ENCODE measurements around the genes STATH, AMBN and RASSF6.

DNA sequence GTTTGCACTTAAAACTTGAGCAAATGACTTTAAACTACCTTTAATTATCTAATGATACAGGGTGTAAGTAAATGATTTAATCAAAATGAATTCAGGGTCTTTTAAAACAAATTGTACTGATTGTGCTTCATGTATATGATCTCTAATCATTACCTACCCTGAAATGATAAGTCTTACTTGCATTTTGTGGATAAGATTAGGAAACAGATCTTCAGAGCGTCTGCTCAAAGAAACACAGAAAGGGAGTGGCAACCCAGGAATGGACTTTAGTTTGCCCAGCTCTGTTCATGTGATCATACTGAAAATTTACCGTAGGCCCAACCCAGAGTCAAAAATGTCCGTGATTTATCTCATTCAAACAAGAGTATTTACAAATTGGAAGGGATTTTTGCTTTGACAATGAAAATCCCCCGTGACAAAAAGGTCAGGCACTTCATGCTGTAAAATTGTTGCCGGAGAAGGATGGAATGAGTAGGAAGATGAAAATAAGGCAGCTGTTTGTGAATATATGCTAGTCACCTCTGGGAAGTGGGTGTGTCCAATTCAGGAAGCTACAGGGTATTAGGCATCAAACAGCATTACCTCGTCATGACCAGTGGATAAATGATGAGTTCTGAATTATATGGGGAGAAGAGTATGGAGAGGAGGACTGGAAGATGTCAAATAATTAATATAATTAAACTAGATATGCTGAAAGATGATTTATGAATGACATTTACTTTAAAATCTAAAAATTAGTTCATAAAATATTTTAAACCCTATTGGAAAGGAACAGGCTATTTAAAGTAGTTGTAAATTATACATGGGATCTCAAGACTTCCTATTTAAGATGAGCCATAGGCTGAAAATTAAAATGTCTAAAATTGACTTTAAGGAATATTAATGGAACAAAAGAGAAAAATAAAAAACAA is 1.2 kb downstream of the SULT1B1 start:
- PRO-cap, result bidirectional peak, plus-strand start at position 533 of the sequence, minus-strand start at position 247 of the sequence; unidirectional peak, plus-strand start at position 629 of the sequence

GRCh38 chr4:69995478-69995799 is 327 bp upstream of the STATH start:
- PRO-cap, result no peak

DNA sequence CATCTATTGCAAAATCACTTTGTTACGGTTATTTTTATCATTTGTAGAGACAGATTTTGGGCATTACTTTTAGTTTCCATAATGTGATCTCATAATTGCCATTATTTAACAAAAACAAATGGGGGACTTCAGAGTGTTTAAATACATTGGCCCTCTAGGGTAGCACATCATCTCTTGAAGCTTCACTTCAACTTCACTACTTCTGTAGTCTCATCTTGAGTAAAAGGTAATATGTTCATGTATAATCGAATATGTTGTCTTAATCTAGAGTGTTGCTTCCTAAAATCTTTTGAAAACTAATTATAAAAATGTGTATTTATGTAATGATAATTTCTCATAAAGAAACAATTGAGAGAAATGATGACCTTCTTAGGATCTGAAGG is at the start of gene STATH:
Gene STATH, plus strand, starts transcription at position 167 of the 383 bp plus-strand sequence.
- PRO-cap, result no peak

GRCh38 chr4:70592168-70592522 is at the start of gene AMBN:
Gene AMBN, plus strand, starts transcription at chr4:70592256.
- PRO-cap, result no peak

DNA sequence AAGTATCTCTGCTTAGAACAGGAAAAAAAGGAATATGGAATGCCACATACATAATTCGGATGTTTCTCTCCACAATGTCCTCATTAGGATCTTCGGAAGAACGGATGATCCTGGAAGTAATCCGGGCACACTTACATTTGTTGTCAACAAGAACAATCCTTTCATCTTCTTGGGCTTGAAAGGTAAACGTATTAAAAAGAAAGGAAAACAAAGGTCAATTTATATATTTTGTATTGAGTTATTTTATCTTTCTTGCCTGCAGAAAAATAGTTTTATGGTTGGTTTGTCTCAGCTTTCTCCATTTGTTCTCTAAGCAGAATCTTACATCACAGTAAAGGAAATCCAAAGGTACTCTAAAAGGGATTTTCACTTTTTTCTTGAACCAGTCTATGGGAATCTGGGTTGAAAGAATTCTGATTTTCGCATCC is 4.3 kb downstream of the JCHAIN start:
- PRO-cap, result no peak

- PRO-cap, result no peak
Observed at GRCh38 chr4:70689370-70689721, 1.0 kb downstream of the UTP3 start.

DNA sequence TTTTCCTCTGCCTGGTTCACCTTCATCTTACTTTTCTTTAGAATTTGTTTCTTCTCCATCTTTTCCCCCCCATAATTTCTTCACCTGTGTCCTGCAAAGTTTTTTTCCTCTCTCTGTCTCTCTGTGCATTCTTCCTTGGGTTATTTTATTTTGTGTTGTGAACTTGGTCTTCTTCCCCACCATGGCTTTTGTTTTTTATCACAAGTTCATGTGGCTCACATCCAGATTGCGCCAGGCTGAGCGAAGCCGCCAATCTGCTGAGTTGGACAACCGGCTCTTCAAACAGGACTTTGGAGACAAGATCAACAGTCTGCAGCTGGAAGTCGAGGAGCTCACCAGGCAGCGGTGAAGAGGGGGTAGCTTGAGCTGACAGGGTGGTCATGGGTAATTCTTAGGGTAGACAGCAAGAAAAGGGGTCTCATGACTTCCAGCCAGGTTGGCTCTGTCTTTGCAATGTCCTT is 46.1 kb downstream of the GRSF1 start:
- PRO-cap, result no peak

DNA sequence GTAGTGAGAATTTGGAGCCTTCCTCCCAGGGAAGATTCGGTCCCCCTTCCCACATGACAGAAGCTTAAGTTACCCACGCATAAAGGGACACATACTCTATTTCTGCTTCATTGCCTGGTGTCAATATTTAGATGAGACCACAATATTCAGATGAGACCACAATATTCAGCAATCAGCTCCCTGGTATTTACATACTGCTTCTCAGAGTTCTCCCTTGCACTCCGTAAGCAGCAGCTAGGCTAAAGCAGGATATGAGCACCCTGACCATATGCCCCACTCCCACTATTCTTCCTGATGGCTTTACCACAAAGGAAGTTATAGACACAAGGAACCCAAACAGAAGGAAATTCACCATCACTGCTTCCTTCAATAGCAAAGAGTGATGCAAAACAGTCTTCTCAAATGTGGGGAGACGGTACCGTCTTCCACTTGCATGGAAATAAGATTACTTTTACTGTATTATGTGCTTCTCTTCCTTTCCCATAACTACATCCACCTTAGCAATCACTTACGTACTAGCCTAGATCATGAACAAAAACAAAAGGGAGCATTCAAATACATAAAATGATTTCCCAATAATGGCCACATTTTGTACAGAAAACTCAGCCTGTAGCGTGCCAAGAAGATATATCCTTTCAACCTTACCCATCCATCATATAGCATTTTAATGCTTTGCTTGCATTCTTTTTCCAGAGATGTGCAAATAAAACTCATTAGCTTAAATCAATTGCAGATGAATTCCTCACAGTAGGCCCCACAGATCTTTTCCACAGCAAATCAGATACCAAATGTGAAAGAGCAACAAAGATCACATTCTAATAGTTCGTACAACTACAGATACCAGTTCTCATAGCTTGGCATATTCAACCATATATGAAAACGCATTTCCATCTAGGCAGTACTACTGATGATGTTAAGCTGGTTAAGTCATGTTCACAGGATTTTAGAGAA is 20.9 kb downstream of the GRSF1 start:
- PRO-cap, result no peak

DNA sequence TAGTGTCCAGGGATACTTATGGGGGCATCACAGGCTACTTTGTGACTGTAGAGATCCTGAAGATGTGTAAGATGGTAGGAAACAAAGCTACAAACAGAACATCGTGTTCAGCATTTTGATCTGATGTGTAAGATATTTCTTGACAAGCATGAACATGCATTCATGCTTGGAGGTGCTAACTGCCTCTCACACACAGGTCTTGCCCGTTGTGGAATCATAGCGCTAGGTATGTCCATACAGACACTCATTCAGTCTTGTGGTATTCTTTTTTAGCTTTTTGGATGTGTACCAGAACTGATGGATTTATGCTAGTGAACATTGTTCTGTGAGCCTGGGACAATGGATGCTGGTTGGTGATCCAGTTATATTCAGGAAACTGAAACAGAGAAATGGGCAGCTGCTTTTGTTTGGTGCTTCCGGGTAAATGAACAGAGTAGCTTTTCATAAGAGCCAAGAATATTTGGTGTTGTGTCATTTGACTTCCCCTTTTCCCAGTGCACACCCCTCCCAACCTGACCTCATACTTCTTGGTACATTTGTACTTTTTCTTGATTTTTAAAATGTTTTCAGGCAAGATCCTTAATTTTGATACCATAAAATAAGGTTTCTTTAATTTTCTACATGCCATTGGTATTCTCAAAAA is 72.8 kb downstream of the SLC4A4 start:
- PRO-cap, result no peak

GRCh38 chr4:71373067-71373679 is 186.1 kb downstream of the SLC4A4 start:
- PRO-cap, result no peak

DNA sequence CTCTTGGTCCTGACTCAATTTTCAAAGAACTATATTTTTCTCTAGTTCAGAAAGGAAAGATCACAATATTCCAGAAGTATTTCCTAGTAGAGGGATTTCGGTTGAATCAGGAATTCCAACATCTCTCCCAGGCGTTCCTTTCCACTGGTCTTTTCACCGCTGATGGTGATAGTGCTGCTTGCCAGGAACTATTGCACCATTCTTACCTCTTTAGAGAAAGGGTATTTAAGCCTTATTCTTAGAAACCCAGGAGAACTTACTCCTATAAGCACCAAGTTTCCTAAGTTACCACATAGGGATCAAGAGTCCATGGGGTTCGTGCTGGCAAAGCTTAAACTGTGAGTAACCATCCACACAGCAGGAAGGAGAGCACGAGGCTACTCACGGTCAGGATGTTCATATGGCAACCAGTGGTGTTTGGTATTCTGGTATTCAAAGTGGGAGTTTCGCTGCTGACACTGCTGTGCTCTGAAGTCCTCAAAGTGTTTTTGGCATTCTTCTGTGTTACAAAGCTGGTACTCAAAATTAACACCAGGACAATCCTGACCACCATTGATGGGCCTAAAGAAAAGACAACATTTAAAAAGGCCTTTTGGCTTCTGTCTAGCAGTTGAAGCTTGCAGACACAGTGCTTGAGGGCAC is 257.0 kb downstream of the ADAMTS3 start:
- PRO-cap, result no peak

- PRO-cap, result no peak
Observed at GRCh38 chr4:73070023-73070450, 521 bp upstream of the COX18 start.

DNA sequence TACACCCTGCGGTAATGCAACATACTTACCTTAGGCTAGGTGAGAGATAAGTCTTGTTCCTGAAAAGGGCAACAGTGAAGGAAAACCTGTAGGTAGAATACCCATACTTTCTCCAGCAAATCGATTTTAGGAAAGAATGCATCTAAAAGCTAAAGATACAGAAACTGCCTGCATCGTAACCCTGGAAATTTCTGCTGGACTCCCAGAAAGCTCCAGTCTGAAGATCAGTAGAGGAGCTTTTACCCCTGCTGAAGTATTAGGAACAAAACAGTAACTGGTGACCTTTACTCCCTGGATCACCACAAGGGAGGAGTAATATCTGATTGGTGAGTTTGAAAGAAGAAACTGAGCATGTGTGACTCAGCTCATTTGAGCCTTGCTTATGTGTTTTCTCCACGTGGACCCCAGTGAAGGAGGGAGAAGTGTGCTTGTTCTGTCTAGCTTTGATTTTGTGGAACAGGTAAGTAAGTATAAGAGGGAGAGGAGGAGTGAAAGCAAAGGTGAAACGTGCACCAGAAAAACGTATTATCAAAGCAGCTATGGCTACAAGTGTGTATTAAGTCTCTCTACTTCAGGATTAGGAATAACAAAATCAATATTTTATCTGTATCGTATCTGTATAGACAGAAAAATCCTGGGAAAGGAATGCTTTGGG is 34.6 kb upstream of the COX18 start:
- PRO-cap, result no peak

GRCh38 chr4:73155555-73156706 is 86.4 kb upstream of the COX18 start:
- PRO-cap, result no peak

- PRO-cap, result no peak
Observed at GRCh38 chr4:73239177-73240211, 19.1 kb downstream of the ANKRD17 start.

DNA sequence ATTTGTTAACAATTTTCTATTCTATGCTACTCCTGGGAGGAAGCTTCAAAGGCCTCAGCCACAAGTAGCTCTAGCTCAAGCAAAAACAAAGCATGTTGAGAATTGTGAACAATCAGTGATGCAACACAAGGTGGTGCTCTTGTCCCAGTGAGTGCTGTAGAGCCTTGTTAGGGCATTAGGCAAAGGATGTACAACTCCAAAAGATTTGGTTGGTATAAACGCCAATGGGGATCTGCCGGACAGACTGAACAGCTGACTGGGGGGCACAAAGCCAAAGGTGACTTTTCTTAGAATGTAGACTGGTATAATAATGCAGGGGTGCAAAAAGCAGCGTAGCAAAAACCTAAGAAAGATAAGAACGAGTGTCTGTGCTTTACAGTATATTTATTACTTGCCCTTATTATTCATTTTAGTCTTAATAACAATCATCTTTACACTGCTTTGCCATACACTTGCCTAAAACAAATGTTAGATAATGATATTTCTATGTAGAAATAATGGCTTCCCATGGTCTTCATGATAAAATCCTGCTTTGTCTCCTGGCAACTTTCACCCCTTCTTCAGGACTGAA is 62.6 kb upstream of the ALB start:
- PRO-cap, result no peak

DNA sequence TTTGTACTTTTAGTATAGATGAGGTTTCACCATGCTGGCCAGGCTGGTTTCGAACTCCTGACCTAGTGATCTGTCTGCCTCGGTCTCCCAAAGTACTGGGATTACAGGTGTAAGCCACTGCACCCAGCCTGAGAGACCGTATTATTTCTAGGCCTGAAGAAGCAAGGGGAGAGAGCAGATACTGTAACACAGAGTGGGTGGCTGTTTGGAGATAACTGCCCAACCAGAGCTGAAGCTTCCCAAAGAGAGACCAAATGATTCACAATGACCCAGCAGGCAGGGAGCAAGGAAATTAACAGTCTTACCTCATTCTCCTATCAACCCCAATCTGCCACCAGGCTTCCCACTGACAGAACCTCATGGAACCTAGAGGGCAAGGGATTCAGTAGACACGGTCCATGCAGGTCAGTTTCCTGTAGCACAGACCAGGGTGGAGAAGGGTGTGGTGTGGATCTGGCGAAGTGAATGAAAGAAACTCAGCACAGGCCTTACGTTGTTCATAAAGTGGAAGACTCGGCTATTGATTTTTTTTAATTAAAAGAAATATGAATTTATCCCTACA is 60.7 kb upstream of the ALB start:
- PRO-cap, result no peak

GRCh38 chr4:73409099-73409516 is 5.0 kb downstream of the ALB start:
- PRO-cap, result no peak

DNA sequence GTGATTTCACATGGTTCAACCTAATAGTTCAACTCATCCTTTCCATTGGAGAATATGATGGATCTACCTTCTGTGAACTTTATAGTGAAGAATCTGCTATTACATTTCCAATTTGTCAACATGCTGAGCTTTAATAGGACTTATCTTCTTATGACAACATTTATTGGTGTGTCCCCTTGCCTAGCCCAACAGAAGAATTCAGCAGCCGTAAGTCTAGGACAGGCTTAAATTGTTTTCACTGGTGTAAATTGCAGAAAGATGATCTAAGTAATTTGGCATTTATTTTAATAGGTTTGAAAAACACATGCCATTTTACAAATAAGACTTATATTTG is 15.3 kb upstream of the AFP start:
- PRO-cap, result no peak

GRCh38 chr4:73619949-73621211 is at the start of gene RASSF6:
Gene RASSF6, minus strand, starts transcription at chr4:73620436.
- PRO-cap, result unidirectional peak, minus-strand start at chr4:73620177; bidirectional peak, plus-strand start at chr4:73620696, minus-strand start at chr4:73620436

Measured in colonic mucosa (tissue), 1 donor.